Measurements from ENCODE around the gene NAXD.

DNA sequence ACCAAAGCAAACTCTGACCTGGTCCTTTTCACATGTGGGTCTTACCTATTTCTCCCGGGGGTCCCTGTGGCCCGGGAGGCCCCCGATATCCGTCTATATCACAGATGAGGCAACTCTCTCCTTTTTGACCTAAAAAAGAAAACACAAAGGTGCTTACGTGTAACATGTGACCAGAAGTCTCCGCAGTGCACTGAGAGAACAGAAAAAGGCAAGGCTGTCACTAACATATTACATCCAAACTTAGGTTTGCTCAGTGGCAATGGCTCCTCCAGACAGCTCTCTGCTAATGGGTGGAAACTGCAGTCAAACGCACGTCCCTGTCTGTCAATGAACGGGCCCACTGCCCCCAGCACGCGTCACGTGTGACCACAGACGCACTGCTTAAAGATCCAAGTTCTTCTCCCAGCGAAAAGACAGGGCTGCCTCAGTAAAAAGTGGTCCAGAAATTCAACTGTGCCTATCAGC is 114.1 kb downstream of the COL4A1 start:
- PRO-cap, result no peak

DNA sequence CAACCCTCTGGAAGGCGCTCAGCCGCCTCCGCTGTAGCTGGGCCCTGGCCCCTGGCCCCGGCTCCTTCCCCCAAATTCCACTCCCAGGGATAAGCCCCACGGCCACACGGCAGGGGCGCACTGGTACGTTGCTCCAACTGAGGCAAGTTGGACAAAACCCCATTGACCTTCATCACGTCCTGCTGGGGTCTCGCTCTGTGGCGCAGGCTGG is 58.7 kb downstream of the COL4A1 start:
- PRO-cap, result no peak

DNA sequence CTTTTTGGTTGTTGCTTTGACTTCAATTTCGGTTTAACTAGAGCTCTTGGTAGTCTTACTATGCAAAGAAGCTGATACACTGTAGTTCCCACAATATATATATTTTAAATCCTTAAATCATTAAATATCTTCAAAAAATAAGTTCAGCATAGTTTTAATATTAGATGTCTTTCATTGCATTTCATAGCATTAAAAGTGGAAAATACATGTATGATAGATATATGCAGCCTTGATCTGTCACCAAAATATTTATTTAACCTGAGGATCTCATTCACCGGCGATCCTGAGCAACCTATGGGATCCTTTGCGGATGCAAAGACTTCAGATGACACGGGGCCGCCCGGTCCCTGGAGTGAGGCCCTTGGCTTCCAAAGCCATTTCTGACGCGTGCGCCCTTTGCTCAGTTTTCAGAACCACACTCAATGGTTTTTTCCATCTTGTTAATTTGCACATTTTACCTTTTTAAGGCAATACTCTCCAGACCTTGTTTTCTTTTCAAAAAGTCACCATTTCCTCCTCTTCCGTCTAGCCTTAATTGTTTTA is 48.2 kb downstream of the COL4A1 start:
- PRO-cap, result no peak

DNA sequence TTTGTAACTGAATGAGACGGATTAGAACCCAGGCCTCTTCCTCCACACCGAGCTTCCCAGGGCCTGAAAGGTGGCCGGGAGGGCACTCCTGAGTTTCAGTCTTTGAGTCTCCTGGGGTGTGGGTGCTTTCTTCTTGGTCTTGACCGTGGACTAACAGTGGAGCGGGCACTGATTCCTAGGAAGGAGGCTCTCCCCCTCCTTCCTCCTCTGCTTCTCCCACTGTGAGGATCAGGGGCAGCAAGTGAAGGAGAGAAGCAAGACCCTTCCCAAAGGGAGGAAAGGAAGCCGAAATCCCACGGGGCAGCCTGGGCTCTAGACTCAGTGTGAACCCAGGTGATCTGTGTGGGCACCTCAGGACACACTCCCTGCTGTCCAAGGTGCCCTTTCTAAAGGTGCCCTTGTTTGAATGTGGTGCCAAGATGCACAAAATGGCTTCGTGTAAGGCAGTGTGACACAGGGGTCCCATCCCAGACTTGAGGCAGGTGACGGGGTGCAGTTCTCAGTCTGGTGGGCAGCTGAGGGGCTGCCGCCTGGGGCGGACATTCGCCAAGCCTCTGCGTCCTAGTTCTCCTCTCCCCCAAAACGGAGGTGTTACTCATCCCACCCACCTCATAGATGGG is 4.0 kb downstream of the COL4A2 start:
- PRO-cap, result no peak

DNA sequence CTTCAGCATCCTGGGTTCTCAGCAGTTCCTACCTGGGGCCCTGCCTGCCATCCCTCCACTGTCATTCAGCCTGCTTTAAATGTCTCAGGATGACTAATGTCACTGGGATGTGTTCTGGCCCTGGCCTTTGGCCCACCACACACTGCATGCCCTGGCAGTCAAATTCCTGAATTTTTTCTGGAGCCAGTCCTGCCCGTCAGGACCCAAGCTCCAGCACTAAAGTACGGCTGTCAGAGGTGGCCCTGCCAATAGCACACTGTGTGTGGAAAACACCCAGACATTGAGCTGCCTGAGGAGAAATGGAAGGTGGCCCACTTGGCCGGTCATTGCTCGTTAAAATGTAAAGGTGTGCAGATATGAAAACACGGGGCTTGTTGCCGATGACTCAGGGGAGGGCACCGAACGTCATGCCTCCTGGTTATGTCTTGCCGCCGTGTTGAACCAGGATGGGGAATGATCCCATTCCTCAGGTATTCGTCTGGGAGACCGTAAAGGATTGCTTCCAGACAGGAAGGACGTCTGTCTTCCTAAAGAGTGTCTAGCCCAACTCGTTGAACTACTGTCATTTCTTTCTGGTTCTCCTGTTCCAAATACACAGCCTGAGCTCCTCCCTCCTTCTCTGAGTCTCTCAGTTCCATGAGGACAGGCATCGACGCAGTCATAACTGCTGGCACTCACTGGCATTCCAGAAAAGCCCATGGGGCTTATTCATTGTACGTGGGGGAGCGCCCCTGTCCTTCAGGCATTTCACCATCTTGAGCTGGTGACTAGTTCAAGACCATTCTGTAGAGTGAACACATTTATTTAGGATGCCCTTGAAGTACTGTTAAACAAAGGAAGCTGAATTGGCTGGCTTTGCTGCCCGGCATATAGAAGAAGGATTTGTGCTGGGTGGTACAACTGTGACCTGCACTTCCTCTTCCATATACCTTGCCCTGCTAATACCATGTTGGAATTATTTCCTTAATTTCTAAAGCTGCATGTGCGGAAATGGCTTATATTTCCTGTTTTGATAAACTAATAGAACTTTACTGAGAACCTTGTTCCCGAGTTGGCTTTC is 40.8 kb downstream of the COL4A2 start:
- PRO-cap, result no peak

DNA sequence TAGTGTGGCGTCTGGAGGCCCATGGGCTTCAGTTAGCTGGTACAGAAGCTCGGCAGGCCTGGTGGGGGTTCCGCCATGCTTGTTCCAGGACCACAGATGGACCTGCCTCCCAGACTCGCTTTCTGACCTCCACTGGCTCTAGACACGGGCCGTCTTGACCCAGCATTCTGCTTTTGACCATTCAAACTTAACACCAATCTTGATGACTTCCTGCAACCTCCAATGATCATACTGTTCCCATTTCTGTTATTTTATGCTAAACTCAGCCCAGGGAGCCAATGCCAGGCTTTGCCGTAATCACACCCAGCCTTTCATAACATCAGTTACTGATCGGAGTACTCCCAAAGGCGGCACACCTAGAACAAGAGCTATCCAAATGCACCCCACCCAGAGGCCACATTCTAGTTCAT is 120.3 kb downstream of the RAB20 start:
- PRO-cap, result no peak

DNA sequence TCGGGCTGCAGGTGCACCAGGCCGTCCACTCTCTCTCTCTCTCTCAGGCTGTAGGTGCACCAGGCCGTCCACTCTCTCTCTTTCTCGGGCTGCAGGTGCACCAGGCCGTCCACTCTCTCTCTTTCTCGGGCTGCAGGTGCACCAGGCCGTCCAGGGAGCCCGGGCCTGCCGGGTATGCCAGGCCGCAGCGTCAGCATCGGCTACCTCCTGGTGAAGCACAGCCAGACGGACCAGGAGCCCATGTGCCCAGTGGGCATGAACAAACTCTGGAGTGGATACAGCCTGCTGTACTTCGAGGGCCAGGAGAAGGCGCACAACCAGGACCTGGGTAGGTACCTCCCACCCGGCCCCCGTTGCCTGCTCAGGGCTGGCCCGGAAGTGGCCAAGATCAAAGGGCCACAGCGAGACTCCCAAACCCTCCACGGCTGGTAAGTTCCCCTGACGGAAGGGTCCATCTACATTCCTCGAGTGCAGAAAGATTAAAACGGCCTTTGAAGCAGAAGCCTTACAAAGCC is 55.2 kb downstream of the RAB20 start:
- PRO-cap, result no peak

- PRO-cap, result no peak
Observed at GRCh38 chr13:110509987-110510549, 51.5 kb downstream of the RAB20 start.

DNA sequence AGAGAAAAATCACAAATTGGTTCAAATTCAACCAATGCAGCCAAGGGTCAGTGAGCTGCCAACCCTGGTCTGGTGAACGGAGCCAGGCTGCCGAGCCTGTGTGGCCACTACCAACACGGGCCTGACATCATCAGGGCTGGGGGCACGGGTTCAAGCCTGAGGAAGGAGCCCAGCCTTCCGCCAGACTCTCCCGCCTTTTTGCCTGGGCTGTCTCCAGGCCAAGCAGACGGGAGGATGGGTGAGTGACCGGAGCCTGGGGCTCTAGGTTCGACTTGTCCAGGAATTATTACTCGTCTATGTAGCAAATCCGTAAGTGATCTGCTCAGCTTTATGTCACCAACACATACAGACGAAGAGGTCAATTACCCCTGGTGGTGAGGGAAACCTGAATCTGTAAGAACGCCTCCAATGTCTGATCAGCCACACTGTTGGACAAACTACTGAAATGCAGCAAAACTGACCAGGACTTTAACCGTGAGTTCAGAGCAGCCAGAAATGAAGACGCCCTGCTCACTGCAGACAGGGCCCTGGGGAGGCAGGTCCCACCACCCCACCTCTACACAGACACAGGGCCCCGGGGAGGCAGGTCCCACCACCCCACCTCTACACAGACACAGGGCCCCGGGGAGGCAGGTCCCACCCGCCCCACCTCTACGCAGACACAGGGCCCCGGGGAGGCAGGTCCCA is 31.8 kb downstream of the RAB20 start:
- PRO-cap, result no peak

DNA sequence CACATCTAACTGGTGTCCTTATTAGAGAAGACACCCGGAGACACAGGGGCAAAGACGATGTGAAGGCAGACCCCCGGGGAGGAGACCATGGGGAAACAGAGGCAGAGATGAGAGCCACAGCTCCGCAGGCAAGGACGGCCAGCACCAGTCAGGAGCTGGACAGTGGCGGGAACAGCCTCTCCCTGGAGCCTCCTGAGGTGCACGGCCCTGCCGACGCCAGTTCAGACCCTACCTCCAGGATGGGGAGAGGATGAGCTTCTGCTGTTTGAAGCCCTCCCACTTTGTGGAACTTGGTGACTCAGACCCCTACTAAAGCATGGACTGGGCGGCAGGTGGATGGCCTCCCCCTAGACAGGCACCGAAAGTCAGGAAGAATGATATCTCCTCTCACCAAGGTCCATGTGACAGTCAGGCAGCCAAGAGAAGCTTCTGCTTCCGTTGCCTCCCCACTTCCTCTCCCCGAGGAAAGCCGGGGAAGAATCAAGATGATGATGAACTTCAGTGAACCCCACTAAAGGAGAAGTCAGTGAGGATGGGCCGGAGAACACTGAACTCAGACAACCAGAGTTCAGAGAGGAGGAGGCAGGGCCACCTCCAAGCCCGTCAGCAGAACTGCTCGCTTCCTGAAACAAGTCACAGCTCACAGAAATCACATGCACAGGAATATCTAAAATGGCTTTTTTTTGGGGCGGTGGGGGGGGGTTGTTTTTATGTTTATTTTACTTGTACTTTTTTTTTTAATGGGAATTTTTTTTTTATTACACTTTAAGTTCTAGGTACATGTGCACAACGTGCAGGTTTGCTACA is 25.3 kb downstream of the RAB20 start:
- PRO-cap, result no peak

DNA sequence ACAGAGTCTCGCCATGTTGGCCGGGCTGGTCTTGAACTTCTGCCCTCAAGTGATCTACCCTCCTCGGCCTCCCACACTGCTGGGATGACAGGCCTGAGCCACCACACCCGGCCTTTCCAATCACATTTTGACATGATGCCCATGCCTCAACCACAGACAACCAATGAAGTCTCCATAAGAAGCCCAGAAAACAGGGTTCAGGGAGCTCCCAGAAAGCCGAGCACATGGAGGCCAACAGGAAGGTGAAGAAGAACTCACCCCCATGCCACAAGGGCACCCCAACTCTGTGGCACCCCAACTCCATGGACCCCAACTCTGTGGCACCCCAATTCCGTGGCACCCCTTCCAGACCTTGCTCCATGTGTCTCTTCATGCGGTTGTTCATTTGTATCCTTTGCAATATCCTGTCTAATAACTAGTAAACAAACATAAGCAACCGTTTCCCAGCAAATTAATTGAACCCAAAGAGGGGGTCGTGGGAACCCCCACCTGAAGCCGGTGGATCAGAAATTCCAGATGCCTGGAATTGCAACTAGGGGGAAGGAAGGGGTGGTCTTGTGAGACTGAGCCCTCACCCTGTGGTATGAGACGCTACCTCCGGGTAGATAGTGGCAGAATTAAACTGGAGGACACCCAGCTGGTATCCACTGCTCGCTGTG is 11.5 kb downstream of the RAB20 start:
- PRO-cap, result no peak

GRCh38 chr13:110615094-110615704 is at the start of gene NAXD:
TSS of gene NAXD (plus strand) at chr13:110615545.
- PRO-cap, result bidirectional peak, plus-strand start at chr13:110615545, minus-strand start at chr13:110615412

DNA sequence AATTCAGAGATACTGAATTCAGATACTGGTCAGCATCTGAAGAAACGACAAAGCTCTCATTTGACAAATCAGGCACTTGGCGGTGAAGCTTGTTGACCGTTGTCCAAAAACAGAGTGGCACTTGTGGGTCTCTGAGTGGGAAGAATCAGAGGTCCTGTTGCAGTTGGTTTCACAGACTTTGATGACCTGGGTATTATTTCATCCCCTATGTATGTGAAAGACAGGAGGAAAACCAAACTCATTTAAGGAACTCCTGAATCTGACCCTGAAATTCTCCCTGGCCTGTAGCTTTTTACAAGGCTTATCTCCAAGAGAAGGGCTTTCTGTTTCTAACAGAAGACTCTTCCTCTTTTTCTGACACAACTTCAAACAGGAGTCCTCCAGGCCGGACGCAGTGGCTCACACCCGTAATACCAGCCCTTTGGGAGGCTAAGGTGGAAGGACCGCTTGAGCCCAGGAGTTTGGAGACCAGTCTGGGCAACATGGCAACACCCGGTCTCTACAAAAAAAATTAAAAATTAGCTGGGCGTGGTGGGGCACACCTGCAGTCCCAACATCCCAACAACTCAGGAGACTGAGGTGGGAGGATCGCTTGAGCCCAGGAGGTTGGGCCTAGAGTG is 42.0 kb downstream of the CARS2 start:
- PRO-cap, result no peak

DNA sequence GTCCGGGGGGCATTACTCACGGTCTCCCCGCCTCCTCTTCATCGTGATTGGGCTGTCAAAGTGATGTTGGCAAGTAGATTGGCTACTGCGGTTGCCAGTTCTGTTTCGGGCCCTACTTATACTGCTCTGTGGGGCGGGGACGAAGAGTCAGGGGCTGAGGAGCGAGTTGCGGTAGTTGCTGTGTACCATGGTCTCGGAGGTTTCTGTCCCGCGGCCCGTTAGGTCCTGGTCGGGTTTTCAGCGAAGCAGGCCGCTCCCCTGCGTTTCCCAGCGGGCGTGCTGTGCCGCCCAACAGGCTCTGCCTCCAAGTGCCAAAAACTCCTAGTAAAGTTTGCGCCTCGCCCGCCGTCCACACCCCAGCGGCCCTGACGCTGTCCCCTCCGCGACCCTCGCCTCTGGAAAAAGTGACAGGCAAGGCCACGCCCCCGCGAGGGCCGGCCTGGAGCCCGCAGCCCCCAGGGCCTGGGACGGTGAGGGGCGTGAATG is 340 bp upstream of the ING1 start:
- PRO-cap, result bidirectional peak, plus-strand start at position 145 of the sequence, minus-strand start outside the sequence; bidirectional peak, plus-strand start outside the sequence, minus-strand start at position 397 of the sequence

GRCh38 chr13:110714714-110714854 is 1.1 kb downstream of the ING1 start:
- PRO-cap, result no peak

GRCh38 chr13:110869910-110870490 is 44.9 kb downstream of the ANKRD10 start:
- PRO-cap, result unidirectional peak, minus-strand start at chr13:110870081; bidirectional peak, plus-strand start at chr13:110870566, minus-strand start at chr13:110870277

- PRO-cap, result no peak
Observed at GRCh38 chr13:111240931-111241472, 79.4 kb upstream of the TEX29 start.

DNA sequence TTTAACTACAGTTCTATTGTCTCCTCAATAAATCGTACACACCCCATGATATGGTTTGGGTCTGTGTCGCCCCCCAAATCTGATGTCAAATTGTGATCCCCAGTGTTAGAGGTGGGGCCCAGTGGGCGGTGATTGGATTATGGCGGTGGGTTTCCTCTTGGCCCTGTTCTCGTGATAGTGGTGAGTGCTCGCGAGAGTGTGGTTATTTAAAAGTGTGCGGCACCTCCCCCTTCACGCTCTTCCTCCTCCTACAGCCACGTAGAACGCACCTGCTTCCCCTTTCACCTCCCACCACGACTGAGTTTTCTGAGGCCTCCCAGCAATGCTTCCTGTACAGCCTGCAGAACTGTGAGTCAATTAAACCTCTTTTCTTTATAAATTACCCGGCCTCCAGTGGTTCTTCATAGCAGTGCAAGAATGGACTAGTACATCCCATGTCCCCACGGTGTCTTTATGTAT is 52.2 kb downstream of the TEX29 start:
- PRO-cap, result no peak

DNA sequence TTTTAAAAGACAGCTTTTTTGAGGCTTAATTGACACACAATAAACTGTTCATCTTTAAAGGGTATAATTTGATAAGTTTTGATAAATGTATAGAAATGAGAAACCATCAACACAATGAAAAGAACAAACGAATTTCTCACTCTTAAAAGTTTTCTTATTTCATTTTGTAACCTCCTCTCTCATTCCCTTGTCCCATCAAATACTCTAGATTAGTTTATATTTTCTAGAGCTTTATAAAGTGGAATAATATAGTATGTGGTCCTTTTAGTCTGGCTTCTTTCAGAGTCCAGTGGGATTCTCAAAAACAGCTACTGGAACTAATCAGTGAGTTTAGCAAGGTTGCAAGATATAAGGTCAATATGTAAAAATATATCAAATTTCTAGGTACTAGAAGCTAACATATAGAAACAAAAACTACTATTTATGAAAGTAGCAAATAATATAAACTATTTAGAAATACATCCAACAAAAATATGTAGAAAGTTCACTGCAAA is 133.0 kb downstream of the TEX29 start:
- PRO-cap, result no peak

DNA sequence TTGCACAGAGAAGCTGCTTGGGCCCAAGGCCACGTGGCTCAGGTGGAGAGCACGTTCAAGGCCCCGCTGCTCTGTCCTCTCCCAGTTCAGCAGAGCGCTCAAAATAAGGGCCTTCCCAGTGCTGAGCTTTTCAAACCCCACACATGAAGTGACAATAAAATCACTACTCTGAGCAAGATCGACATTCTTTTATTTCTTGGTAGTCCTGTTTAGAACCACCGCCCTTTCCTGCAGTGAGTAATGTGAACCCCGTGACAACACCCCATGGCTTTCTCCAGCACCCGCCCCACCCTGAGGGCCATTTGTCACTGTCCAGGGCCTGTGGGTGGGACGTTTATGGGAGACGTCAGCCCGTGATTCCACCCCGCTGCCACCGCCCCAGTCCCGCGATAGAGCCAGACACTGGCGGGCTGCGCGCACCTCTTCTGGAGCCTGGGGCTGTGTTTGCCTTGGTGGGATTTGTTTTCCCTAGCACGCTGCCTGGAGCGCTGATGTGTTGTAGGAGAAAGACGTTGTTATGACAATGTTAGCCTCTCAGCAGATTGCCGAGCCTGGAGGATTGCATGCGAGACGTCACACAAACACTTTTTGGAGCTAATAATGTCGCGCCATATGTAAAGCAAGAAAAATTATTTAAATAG is 263.6 kb downstream of the TEX29 start:
- PRO-cap, result no peak

Measured in bronchus (tissue), 1 donor.